Neuron (in vitro differentiated cells): ENCODE measurements around a stretch of chr14.

GRCh38 chr14:65100479-65101135 lies 1.7 kb downstream of the MAX start:
- PRO-cap: no peak

DNA sequence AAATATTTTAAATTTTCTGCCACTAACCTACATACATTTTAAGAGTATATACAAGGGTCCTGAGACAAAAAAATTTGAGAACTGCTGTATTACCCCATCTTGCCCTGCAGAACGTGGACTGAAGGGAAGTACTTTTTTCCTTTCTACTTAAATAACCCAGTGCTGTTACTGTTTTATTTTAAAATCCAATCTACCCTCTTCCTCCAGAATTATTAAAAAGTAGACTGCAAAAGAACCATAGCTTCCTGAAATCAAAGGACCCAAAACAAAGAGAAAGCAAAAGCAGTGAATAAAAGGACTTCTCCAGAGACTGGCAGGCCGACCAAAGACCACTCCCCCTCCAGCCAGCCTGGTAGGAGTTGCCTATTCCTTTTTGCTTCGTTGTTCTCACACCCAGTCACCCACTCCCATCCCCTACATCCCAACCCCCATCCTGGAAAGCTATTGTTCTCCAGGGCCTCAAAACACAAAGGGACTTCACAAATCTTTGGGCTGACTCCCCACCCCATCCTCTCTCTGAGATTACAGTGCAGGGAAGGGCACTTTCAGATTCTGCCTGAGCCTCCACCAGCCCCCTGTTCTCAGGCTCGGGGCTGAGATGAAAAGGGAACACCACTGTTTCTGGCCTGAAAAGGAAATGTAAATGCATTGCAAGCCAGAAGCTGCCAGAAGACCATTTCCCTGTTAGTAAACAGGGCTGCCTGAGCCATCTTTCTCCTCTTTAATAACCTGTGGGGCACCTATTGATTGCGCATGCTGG lies 130.6 kb upstream of the FUT8 start:
- PRO-cap: no peak

- PRO-cap: no peak
Measured at GRCh38 chr14:65411308-65411507, 1.3 kb upstream of the FUT8 start.

- PRO-cap: no peak
Measured at GRCh38 chr14:65753413-65753747, 340.9 kb downstream of the FUT8 start.

GRCh38 chr14:65927880-65928467 lies 515.4 kb downstream of the FUT8 start:
- PRO-cap: no peak

DNA sequence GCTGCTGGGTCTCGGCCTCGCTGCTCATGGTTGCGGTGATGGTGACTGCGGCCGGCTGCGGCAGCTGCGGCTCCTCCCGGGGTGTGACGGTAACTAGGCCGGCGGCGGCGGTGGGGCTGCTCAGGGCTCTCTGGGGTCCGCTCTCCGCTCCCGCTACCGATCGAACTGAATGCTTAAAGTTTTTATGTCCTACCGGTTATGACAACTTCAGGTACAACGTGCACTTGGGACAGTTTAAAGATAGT lies 472.5 kb upstream of the CCDC196 start:
- PRO-cap: unidirectional peak, minus-strand start at position 168 of the sequence

DNA sequence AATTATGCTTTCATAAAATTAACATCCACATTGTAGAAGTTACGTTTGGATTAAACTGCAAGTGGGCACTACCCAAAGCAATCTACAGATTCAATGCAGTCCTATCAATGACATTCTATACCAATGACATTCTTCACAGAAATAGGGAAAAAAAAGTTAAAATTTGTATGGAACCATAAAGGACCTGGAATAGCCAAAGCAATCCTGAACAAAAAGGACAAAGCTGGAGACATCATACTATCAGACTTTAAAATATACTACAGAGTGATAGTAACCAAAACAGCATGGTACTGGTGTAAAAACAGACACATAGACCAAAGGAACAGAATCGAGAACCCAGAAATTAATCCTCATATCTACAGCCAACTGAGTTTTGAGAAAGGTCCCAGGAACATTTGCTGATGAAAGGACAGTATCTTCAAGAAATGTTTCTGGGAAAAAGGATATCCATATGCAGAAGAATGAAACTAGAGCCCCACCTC lies 9.4 kb downstream of the GPHN start:
- PRO-cap: no peak

GRCh38 chr14:66701884-66702634 lies 194.1 kb downstream of the GPHN start:
- PRO-cap: no peak

DNA sequence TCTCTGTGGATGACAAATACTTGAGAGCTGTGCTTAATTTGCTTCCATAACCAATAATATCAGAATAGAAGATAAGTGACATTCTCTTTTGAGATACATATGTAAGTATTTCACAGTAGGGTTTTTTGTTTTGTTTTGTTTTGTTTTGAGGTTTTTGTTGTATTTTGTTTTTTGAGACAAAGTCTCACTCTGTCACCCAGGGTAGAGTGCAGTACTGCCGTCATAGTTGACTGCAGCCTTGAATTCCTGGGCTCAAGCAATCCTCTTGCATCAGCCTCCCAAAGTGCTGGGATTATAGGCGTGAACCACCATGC lies 41.9 kb upstream of the GARIN2 start:
- PRO-cap: no peak

GRCh38 chr14:67240499-67240903 lies 734 bp upstream of the PALS1 start:
- PRO-cap: no peak

DNA sequence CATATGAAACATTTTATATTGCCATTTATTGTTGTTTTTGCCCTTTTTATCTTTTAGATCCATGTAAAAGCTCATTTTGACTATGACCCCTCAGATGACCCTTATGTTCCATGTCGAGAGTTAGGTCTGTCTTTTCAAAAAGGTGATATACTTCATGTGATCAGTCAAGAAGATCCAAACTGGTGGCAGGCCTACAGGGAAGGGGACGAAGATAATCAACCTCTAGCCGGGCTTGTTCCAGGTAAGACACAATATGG lies 47.2 kb downstream of the ATP6V1D start:
- PRO-cap: no peak

GRCh38 chr14:67483890-67484492 lies 4.5 kb downstream of the TMEM229B start:
- PRO-cap: no peak

DNA sequence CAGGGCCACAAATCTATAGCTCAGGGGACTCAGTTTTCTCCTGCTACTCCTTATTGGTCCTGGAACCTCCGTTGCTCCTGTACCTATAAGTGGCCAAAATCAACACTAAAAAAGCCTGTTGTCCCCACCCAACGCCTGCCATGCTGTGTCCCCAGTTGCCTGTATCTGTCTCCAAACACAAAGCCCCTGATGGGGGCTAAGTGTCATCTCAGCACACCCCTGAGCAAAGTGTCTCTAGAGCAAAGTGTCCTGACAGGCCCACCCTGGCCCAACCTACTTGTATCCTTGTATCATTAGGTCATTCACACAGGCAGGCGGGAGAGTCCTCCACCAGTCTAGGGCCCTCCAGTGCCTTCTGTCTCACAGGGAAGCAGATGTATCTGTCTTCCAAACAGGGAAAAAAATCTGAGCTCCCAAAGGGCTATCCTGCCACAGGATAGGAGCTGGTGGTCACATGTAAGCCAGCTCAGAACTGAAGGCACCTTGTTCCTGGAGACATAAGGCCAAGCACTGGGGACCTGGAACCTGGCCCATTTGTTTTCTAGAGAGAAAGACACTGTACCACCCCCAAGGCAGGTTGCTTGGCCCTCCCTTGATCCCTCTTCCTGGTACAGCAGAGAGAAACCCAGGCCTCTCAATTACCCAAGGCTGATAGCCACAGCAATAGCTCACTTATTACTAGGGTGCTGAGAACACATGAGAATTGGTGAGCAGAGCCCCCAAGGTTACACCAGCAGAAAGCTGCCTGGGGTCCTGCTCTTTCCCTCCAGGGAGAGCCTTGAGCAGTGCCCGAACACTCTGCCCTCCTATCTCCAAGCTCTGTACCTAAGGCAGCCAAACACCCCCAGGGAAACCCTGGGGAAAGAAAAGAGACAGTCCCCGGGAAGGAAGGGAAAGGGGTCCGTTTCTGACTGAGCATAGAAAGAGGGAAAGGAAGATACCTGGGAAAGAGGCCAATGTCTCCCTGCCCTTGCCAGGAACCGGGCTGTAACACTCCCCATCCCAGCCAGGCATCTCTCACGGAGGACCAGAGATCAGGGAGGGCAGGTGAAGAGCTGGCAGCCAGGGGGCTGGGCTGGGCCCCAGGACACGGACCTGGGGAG lies 19.3 kb upstream of the PLEKHH1 start:
- PRO-cap: bidirectional peak, plus-strand start at position 498 of the sequence, minus-strand start at position 230 of the sequence

- PRO-cap: no peak
Measured at GRCh38 chr14:67533810-67534167, 699 bp downstream of the PLEKHH1 start.

GRCh38 chr14:67556807-67557647 lies 23.9 kb downstream of the PLEKHH1 start:
- PRO-cap: no peak

GRCh38 chr14:67680949-67681364 lies 6.5 kb upstream of the VTI1B start:
- PRO-cap: no peak

- PRO-cap: no peak
Measured at GRCh38 chr14:67738514-67739537, 37.1 kb downstream of the RDH12 start.

DNA sequence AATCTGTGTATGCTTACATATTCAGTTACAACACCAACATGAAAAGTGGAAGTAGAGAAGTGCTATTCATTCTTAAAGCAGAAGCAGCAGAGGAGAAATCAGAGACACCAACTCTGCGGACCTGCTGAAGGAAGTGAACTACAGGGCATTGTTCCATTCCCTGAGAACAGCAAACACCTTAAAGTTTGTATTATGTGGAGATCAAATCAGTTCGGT lies 34.2 kb downstream of the RAD51B start:
- PRO-cap: no peak

DNA sequence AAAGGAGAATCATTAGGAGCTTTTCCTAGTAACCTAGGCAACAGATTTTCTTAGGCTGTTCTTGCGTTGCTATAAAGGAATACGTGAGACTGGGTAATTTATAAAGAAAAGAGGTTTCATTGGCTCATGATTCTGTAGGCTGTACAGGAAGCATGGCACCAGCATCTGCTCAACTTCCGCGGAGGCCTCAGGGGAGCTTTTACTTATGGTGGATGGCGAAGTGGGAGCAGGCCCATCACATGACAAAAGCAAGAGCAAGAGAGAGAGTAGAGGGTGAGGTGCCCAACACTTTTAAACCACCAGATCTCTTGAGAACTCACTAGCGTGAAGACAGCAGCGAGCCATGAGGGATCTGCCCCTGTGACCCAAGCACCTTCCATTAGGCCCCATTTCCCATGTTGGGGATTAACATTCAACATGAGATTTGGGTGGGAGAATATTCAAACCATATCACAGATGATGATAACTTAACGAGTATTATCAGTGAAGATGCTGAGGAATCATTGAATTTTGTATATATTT lies 97.6 kb downstream of the RAD51B start:
- PRO-cap: no peak

- PRO-cap: no peak
Measured at GRCh38 chr14:68036074-68036773, 216.6 kb downstream of the RAD51B start.